Glomerular endothelial cell (primary cell): ENCODE results near the gene IQCJ.

GRCh38 chr3:155890443-155891015 is 20.1 kb downstream of the GMPS start:
- RAMPAGE, long total RNA = no peak

GRCh38 chr3:156126993-156127368 is 6.6 kb downstream of the KCNAB1 start:
- RAMPAGE, long total RNA = no peak

DNA sequence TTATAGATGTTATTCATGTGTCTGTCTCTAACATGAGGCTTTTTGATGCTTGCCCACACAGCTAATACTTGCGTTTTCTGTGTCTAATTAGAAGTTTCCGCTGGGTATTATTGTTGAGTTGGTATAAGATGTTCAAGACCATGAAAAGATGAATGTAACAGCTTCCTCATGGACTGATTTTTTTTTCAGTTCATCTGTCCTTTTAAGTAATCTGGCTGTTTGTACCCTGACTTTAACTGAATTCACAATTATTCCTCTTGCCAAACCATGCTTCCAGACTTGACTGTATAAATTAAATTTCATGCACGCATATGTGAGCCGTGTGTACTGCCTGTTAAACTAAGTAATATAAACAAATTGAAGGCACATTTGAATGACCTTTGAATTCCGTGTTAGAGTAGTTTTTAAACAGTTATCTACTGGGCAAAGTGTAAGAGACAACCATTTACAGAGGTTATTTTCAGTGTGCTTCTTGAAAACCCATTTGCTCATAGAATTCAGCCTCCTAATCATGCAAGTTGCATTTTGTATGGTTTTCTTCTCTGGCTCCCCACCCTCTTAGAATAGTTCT is 10.6 kb upstream of the LEKR1 start:
- RAMPAGE, long total RNA = no peak

DNA sequence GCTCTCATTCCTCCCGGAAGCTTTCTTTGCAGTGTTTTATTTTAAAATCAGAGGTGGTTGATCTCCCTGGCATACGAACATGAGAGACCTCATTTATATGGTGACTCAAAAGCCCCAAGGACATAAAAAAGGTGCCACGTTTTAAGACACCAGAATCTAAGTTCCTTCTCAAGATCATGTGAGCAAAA is 8.7 kb upstream of the LEKR1 start:
- RAMPAGE, long total RNA = no peak

DNA sequence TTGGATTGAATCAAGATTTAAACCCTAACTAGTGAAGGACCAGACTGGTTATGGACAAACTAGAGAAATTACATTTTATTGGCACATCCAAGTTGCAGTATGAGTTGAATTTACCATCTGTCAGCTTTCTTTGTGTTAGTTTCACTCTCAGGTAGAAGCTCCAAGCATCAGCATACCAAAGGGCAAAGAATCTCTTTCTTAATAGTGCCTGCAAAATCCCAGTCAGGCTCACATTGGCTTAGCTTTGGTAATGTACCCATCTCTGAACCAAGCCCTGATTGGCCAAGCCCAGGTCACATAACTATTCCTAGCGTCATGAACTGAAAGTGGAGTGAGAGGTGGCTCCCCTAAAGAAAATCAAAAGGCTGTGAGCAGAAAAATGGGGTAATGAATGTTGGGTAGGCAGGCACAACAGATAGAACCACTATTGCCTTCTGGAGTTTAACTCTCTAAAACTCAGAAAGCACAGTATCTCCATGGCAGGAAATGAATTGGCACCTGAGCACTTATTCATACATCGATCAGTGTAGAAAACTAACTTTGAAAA is 66.8 kb downstream of the CCNL1 start:
- RAMPAGE, long total RNA = no peak

- RAMPAGE, long total RNA = no peak
Observed at GRCh38 chr3:157115868-157116471, 44.0 kb downstream of the CCNL1 start.

GRCh38 chr3:157129773-157130379 is 30.1 kb downstream of the CCNL1 start:
- RAMPAGE, long total RNA = no peak

GRCh38 chr3:157282289-157282961 is 122.5 kb upstream of the CCNL1 start:
- RAMPAGE, long total RNA = no peak

GRCh38 chr3:158097364-158098389 is 8.5 kb downstream of the SHOX2 start:
- RAMPAGE, long total RNA = no peak

GRCh38 chr3:158768183-158768679 is 33.6 kb upstream of the MFSD1 start:
- RAMPAGE, long total RNA = no peak

DNA sequence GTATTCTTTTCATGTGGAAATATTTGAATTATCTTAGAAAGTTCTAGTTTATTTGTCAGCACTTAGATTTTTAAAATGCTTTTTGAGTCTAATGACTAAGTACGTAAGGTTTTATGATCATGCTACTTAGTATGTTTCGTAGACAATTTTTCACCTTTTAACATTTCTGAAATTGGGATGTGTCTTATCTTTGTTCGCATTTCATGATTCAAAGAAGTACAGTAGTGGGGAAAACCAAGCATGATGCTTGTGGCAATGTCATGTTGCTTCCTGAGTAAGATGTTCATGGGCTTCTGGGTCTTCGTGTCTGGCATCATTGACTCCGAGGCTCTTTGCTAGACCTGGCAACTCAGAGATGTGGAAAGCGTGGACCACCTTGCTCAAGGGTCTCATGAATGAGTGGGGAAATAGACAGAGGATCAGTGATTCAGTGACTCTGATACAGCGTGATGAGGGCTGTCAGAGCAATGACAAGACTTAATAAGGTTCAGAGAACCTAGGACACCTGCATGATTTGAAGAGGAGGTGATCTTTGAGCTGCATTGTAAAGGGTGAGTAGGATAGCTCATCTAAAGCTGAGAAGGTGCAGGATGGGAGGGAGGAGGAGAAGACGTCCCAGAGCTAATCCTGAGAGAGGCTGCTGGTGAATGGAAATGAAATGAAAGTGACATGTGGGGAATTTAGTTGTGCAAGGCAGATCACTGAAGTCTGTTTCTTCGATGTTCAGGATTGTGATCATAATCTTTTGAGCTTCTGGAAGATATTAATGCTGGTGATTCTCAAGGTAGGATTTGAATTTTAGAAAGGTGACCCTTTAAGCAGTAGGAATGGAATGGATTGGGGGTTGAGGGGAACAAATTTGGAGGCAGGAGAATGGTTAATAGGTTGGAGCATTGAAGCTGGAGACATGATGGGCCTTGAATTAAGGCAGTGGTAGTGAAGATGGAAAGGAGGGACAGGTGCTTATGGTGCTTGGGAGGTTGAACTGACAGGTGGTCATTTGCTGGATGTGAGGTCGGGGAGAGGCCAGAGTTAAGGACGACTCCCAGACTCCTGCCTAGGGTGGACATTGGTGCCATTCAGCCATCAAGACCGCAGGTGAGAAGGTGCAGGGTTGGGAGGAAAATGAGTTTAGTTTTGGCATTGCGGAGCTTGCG is 32.3 kb downstream of the MFSD1 start:
- RAMPAGE, long total RNA = no peak

DNA sequence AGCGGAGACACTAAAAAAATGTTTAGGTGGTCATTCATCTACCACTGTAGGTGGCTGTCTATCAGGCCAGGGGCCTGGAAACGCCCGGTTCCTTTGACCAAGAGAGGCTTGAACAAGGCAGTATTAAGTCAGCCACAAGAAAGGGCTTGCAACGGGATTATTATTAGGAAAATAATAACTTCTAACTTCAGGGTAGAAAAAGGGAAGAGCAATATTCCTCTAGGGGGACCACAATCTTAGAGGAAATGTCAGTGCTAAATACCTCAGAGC is 113.4 kb downstream of the MFSD1 start:
- RAMPAGE, long total RNA = no peak

DNA sequence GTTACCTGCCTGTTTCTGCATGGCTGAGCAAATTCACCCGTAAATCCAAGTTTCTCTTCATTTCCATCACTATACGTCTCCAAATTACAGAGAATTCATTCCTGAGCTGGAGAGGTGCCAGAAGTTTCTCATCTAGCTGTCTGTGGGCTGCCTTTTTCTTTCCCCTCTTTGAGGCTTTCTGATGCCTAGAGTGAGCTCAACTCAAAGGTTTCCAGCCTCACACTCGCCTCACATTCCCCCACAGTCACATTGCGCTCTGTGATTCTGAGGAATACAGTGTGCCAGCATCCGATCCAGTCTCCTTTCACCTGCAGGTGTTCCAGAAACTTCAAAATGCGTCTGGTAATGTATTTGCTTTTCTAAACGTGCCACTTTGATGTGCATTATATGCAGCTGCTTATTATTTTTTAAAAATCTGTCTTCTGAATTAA is at the start of gene IQCJ:
Gene IQCJ (plus strand): TSS at position 220 of the 431 bp plus-strand sequence.
- RAMPAGE, long total RNA = no peak

DNA sequence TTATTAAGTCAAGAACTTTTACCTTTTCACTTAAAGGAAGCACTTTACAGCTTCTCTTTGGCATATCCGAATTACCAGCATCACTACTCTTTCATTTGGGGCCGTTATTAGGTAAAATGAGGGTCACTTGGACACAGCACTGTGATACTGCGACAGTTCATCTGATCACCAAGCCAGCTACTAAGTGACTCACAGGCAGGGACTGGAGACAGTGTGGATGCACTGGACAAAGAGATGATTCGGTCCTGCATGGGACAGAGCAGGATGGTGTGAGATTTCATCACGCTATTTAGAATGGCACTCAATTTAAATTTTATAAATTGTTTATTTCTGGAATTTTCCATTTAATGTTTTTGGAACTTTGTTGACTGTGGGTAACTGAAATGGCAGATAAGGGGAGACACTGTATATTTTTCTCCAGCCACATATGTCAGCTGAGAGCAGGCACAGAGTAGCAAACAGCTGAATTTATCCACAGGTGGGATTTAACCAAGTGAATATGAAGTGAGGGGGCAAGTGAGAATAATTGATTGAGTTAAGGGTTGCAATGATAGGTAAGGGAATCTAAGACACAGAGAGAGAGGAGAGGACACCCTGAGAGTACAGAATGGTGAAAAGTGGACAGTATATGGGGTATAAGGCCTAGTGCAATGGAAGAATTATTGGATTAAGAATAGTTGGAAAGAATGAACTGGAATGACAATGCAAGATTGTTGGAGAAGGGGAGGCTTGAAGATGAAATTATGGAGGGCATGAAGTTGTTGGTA is 403.3 kb upstream of the C3orf80 start:
- RAMPAGE, long total RNA = no peak

DNA sequence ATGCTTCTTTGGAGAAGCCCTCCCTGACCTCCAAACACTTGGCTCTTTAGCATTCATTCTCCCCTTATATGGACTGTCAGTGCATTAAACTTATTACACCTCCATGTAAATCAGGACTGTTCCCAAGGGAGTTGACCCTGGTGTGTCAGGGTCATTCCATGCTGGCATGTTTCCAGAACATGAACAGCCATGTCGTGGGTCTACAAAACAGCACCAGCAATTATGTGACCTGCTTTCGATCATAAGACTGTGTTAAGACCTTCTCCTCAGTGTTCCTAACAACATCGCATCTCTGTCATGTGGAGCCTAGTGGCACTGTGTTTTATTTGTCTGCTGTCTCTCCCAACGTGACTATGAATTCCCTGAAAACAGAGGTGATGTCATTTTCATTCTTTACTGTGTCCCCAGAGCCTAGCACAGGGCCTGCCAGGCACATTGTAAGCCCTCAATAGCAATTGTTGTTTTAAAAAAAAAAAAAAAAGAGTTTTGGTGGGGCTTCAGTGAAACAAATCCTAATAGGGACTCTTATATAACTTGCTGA is 330.9 kb upstream of the C3orf80 start:
- RAMPAGE, long total RNA = no peak

DNA sequence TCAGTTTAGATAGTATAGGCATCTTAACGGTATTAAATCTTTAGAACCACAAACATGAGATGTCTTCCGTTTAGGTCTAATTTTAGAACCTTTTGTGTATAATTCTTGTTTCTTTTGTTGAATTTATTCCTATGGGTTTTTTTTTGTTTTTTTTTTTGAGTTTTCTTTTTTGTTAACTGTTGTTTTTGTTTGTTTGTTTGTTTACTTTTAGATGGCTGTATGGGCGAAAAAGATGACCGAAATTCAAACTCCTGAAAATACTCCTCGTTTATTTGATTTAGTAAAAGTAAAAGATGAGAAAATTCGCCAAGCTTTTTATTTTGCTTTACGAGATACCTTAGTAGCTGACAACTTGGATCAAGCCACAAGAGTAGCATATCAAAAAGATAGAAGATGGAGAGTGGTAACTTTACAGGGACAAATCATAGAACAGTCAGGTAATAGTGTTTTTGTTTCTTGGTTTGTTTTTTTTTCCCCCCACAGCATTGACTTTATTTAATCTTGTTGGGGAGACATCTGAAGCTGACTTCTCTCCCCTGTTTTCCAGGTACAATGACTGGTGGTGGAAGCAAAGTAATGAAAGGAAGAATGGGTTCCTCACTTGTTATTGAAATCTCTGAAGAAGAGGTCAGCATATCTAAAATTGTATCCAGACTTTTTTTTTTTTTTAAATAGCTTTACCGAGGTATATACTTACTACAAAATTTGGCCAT is 23.9 kb downstream of the SMC4 start:
- RAMPAGE, long total RNA = no peak

DNA sequence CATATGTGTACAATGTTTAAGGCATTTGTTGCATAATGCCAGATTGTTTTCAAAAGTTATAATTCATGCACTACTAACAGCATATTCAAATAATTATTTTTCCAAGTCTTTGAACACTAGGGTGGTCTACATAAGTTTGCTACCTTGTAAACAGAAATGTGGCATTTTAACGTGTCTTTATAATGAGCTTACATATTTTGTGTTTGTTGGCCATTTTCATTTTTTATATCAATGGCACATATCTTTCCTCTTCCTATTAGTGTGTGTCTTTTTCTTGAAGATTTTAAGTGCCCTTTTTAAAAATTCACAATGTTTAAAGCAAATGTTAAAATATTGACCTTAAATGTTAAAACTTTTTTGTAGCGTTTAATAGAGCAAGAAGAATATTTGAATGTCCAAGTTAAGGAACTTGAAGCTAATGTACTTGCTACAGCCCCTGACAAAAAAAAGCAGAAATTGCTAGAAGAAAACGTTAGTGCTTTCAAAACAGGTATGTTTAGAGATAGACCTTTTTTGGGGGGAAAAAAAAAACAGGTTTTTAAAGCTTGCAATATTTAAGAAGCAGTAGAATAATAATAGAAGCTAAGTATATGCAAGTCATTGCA is 23.8 kb downstream of the TRIM59 start:
- RAMPAGE, long total RNA = no peak

DNA sequence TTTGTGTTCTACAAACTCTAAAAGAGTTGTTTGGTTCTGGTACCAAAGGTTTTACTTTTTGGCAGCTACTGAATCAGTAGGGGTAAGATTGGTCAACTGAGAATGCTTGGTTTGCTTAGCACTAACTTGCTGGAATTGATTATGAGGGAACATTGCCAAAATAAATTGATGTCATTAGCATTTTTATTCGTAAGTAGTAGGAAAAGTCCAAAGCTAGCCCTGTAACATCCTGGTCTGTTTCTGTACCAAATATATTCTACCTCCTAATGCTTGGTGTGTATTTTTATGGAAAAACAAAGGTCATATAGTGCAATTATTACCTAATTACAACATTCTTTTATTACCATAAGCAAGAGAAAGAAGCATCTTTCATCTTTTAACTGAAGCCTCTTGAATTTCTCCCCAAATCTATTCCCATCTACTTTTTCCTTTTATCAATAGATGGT is 36.0 kb upstream of the KPNA4 start:
- RAMPAGE, long total RNA = no peak

DNA sequence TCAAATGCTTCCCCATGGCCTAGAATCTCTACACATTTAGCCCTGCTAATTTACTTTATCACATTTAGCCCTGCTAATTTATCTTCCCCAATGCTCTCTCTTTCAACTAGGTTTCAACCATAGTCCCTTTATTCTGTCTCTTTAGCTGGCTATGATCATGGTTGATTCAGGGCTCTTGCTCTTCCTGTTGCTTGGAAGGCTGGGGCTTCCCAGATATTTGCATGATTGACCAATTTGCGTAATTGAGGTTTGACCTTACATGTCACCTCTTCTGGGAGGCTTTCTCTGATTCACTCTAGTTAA is 10.9 kb upstream of the ARL14 start:
- RAMPAGE, long total RNA = no peak

- RAMPAGE, long total RNA = no peak
Observed at GRCh38 chr3:160800623-160800986, 44.6 kb downstream of the PPM1L start.